Retinal pigment epithelial cell (primary cell): Measurements from ENCODE around the genes TRIM68, OR51A4, OR52N2, HPX, OR10A5, OR2D3 and SYT9.

DNA sequence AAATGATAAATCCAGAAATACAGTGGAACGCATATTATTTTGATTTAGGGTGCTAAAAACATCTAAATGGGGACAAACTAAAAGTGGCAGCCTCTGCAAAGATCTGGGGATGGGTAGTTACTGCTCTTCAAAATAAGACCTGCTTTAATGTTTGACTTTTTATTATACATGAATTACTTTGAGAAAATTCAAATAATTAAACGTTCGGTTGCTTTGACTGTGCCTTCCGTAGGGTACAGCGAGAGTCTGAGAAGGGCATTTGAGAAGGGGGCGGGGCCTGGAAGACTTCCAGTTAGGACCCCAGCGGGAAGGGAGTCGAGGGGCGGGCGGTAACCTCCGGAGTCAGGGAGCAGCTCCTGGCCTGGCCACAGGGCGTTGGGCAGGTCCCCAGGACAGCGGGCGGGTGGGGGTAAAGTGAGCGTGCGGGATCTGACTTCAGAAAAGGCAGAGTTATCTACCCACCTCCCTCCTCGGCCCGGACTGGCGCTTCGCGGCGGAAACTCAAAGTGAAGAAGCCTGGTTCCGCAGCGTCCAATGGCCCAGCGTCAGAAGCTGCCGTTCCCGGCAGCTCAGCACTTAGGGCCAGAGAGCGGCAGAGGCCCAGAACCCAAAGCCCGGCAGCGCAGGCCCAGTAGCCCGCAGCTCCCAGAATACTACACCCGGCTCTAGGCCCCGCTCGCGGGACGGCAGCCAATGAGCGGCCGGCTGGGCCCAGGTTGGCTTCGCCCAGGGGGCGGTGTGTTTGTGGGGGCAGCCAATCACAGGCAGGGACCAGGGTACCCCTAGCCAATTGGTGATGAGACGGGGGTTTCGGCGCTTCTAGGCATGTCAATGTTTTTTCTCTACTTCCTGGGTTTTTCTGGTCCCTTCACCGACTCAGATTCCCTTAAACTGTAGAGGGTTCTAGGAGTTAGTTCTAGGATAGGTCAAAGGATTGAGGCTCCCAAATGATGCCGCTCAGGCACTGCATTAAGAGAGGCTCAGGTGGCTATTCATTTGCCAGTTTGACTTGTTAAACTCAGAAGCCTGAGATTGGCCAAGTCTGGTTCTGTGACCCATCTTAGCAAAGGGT, at the start of gene TRIM68:
Gene TRIM68, minus strand, starts transcription at position 667 of the 1,072 bp plus-strand sequence.
- RRBS: 1% methylated on average over 20 of the region's 45 CpGs

DNA sequence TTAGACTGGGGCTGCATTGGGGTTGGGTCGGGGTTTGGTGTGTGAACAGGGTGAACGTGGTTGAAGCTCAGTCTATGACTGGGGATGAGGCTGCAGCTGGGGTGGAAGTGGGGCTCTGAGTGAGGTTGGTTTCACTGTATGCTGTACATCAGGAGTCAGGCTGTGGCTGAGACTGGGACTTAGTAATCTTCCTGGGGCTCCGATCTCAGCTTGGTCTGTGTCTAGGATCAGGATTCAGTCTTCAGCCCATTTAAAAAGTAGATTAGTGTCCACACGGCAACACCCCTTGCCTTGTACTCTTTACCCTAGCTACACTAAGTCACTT, 535 bp downstream of the OR51E1 start:
- RRBS: no CpG with 5 or more reads among the region's 4 CpGs

- RRBS: no CpG with 5 or more reads among the region's 2 CpGs
Observed at GRCh38 chr11:4947320-4947893, at the start of gene OR51A4. OR51A4 (minus strand) TSS chr11:4947605.

DNA sequence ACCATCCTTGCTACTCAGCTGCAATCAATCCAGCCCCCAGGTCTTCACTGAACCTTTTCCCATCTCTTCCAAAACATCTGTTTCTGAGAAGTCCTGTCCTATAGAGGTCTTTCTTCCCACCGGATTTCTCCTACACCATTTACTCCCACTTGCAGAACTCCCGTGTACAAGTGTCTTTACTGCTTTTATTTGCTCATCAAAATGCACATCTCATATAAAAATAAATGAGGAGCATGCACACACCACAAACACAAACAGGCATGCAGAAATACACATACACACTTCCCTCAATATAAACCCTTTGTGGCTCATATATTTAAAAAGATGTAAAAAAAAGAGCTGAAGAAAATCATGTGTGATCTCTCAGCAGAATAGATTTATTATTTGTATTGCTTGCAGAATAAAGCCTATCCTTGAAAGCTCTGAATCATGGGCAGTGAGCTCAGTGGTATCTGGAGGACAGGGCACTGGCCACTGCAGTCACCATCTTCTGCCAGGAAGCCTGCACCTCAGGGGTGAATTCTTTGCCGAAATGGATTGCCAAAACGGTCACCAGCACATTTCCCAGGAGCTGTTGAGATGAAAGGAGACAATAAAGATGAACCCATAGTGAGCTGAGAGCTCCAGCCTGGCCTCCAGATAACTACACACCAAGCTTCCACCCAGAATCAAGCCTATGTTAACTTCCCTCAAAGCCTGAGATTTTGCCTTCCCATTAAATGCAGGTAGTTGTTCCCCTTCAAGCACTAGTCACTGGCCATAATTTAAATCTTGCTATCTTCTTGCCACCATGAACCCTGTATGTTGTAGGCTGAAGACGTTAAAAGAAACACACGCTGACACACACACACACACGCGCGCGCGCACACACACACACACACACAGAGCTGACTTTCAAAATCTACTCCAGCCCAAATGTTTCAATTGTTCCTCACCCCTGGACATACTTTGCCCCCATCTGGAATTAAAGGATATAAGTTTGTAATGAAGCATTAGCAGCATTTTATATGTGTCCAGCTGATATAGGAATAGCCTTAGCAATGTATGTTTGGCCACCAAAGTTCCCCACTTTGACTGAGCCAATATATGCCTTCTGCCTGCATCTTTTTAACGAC, 1.4 kb downstream of the HBG1 start:
- RRBS: no CpG with 5 or more reads among the region's 12 CpGs

GRCh38 chr11:5488068-5488684, 309 bp upstream of the OR52D1 start:
- RRBS: no CpG with 5 or more reads among the region's 1 CpG

- RRBS: no CpG with 5 or more reads among the region's 26 CpGs
Observed at GRCh38 chr11:5808298-5809061, at the start of gene OR52N2. OR52N2 (plus strand) TSS chr11:5808924.

DNA sequence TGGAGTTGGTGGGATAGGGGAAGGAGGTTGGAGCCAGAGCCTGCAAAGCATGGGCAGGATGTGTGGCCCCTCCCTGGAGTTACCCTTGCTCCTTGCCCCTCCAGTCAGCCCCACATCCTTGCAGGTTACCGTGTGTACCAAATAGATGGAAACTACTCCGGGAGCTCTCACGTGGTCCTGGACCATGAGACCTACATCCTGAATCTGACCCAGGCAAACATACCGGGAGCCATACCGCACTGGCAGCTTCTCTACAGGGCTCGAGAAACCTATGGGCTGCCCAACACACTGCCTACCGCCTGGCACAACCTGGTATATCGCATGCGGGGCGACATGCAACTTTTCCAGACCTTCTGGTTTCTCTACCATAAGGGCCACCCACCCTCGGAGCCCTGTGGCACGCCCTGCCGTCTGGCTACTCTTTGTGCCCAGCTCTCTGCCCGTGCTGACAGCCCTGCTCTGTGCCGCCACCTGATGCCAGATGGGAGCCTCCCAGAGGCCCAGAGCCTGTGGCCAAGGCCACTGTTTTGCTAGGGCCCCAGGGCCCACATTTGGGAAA, 3.9 kb downstream of the SMPD1 start:
- RRBS: 94% methylated on average over 3 of the region's 15 CpGs

GRCh38 chr11:6431457-6431808, 9.4 kb downstream of the HPX start:
- RRBS: no CpG with 5 or more reads among the region's 8 CpGs

- RRBS: no CpG with 5 or more reads among the region's 10 CpGs
Observed at GRCh38 chr11:6435530-6436205, 5.1 kb downstream of the HPX start.

GRCh38 chr11:6440875-6441450, at the start of gene HPX:
HPX (minus strand) TSS chr11:6440987.
- RRBS: no CpG with 5 or more reads among the region's 4 CpGs

GRCh38 chr11:6474042-6474661, 411 bp upstream of the TRIM3 start:
- RRBS: no CpG with 5 or more reads among the region's 35 CpGs

DNA sequence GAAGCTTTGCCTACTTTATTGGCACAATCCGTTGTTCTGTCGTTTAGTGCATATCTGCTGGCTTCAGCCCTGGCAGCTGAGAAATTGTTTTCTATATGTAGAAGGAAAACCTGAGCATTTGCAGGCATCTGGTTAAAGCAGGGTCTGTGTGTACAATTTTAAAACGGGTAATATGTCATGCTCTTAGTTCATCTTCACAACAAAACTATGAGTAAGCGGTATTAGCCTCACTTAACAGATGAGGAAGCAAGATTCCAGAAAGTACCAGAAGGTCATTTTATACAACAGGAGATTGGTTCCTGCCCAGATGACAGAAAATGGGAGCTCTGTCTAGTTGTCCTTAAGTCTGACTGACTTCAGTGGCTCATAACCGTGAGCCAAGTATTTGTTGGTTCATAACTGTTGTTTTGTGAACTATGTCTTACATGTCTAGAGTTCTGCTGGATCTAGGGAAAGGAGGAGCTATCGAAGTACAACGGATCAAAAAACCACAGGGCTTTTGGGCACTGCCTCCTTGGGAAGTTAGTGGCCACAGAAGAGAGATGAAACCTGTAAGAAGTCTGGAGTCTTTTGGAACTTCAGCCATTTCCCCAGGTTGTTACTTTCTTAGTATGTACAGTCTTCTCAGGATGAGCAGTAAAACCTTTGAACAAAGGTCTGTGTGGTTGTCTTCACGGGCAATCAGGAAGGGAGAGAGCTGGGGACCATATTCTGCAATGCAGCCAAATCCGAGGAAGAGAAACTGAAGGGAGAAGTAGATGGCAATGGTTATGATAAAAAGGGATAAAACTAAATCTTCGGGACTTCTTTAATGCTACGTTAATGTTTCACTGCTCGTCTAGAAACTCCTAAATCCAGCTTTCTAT, 1.3 kb downstream of the TIMM10B start:
- RRBS: no CpG with 5 or more reads among the region's 12 CpGs

DNA sequence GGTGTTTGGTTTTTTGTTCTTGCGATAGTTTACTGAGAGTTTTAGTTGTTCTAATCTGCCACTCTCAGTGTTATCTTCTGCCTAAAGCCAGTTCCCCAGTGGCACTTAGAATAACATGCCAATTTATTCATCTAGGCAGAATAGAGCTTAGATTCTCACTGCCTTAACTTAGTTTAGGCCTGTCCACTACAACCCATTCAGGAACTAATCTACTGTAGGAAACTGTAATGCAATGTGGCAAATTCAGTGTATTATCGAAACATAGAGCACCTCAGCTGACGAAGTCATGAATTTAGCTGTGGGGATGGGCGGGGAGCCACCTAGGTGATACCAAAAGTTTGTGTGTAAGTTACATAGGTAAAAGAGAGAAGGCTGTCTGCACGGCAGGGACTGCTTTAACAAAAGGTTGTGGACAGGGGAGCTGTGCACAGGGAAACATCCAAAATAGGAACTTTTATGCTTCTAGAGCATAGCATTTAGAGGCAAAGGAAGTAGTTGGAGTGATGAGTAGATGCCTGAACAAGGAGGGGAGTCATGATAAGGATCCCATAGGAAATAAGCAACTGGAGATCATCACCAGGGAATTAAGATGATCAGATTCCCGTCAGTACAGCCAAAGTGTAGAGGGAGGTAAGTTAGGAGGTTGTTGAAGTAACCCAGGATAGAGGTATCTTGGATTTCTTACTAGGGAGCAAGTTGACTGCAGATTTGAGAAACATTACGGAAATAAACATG, 4.0 kb downstream of the MRPL17 start:
- RRBS: no CpG with 5 or more reads among the region's 7 CpGs

DNA sequence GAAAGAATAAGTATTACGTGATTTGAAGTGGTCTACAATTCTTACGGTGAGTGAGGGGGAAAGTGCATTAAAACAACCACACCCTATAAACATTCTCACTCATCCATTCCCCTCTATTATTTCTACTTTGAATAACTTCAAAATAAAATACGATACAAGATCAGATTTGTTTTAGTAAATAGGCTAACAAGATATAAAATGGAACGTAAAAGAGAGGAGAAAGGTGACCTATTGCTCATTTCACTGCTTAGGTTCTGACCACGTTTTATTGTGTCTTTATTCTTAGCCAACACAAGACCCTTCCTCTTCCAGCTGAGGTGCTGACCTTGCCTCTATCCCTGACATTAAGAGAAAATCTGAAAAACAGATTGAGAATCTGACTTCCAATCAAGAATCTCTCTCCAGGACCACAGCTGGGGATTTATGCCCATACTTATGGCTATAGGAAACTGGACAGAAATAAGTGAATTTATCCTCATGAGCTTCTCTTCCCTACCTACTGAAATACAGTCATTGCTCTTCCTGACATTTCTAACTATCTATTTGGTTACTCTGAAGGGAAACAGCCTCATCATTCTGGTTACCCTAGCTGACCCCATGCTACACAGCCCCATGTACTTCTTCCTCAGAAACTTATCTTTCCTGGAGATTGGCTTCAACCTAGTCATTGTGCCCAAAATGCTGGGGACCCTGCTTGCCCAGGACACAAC, at the start of gene OR10A5:
Gene OR10A5, plus strand, starts transcription at position 436 of the 710 bp plus-strand sequence.
- RRBS: no CpG with 5 or more reads among the region's 5 CpGs

- RRBS: no CpG with 5 or more reads among the region's 4 CpGs
Observed at GRCh38 chr11:6920557-6921289, at the start of gene OR2D3. OR2D3 (plus strand) TSS chr11:6921002.

DNA sequence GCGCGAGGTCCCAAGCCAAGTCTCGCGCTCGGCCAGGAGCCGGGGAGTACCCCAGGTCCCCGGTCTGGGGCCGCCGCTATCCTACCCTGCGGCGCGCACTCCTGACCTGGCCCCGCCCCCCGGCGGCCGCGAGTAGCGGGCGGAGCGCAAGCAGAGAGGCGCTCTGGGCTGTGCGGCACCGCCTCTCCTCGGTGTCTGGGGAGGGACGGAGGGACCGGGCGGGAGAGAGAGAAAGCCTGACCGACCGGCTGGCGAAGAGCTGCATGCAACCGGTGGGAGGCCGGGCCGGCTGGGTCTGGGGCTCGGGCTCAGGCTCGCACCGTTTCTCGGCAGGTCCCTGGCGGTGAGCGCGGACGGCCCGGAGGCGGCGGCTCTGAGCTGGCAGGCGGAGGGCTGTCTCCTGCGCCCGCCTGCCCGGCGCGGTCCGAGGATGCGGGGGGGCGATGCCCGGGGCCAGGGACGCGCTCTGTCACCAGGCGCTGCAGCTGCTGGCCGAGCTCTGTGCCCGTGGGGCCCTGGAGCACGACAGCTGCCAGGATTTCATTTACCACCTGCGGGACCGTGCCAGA, at the start of gene SYT9:
Gene SYT9, plus strand, starts transcription at position 161 of the 569 bp plus-strand sequence.
- RRBS: under 1% methylated on average over 37 of the region's 62 CpGs

- RRBS: no CpG with 5 or more reads among the region's 6 CpGs
Observed at GRCh38 chr11:7495630-7496690, 10.7 kb downstream of the OLFML1 start.

GRCh38 chr11:7604749-7605146, 68.6 kb downstream of the CYB5R2 start:
- RRBS: no CpG with 5 or more reads among the region's 1 CpG

GRCh38 chr11:7677529-7678121, 4.3 kb upstream of the CYB5R2 start:
- RRBS: no CpG with 5 or more reads among the region's 5 CpGs

DNA sequence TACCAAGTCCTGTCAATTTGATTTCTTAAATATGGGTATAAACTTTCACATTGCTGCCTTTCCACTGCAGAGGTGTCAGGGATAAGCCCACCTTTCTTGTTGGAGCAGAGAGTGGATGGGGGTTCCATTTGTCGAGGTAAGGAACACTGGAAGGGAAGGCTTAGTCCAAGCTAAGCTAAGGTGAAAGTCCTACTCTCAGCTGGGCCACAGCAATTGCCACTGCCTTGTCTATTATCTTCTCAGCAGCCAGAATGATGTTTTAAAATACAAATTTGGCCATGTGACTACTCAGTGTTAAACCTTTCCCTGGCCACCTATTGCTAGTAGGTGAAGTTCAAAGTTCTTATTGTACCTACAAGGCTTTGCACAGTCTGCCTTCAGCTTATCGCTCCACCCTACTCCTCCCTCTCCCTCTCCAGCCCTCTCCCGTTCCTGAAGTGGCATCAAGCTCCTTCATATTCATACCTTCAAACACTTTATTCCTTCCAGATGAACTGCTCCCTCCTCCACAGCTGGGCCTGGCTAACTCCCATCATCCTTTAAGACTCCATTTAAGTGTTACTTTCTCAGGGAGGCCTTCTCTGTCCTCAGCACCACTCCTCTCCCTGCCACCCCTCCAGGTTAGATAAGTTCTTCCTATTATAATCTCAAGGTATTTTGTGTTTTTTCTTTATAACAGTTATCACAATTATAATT, 37.3 kb downstream of the OR10A6 start:
- RRBS: no CpG with 5 or more reads among the region's 3 CpGs